Skin of body (tissue), 2 donors: ENCODE measurements around the gene DDX60.

DNA sequence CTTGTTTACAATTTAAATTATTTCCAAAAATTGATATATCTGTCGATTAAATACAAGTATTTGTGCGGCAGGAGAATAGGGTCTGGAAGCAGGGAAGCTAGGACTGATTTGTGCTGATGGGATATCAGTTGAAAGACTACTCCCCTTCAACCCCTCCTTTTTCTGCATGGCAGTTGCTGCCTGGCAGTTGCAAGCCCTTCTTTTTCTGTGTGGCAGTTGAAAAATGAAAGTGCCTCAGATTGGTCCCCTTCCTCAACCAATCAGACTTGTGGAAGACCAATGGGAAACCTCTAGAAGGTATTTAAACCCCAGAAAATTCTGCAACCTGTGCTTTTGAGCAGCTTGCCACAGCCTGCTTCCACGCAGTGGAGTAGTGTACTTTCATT is 1.6 kb upstream of the TMA16 start:
- RAMPAGE, long total RNA = no peak

GRCh38 chr4:165079336-165079787 is 25.7 kb downstream of the TRIM75 start:
- RAMPAGE, long total RNA = no peak

- RAMPAGE, long total RNA = no peak
Observed at GRCh38 chr4:165464344-165464862, 85.6 kb downstream of the CPE start.

GRCh38 chr4:165467587-165467889 is 88.7 kb downstream of the CPE start:
- RAMPAGE, long total RNA = no peak

DNA sequence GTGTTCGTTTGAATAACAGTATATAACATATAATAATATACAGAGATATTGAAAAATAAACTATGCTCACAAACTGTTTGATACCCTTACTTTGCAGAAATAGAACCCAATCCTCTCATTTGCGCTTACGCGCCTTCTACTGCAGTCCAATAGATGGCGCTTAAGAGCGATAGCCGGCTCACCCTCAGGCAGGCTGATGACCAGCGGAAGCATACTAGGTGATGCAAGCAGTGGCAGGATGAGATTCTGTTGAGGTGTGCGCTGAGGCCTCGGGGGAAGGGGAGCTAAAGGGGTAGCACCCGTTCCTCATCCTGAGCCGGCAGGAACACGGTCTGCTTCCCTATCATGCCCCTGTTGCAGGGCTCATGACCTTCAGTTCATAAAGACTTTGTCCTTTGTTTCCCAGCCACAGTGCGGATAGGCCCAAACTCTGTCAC is 628.9 kb downstream of the TLL1 start:
- RAMPAGE, long total RNA = no peak

GRCh38 chr4:166522123-166522354 is 649.0 kb downstream of the TLL1 start:
- RAMPAGE, long total RNA = no peak

- RAMPAGE, long total RNA = no peak
Observed at GRCh38 chr4:168138228-168138588, 45.9 kb downstream of the ANXA10 start.

DNA sequence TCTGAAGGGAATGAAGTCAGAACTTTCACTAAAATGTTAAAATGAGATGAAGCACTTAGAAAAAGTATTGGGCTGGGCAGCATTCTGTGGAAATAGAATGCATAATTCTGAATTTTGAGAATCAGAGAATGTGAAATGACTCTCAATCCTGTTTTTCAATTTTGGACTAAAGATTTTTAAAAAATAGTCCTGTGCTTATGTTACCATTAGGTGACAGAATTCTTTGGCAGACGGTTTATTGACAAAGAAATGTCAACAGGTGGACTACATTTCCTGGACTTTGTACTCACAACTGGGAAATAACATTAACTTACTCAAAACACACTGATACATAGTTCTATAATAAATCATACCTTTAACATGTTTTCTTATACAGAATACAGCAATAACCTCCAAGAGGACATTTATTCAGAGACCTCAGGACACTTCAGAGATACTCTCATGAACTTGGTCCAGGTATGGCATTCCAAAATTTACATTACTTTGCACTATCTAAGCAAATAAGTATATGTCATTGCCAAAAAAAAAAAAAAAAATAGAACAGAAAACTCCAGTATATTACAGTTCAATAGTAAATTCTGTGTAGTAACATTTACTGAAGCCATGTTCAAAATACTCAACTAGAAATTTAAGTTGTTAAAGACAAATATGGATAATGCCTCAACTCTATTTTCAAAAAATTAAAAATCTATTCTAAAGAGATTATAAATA is 72.7 kb downstream of the ANXA10 start:
- RAMPAGE, long total RNA = no peak

DNA sequence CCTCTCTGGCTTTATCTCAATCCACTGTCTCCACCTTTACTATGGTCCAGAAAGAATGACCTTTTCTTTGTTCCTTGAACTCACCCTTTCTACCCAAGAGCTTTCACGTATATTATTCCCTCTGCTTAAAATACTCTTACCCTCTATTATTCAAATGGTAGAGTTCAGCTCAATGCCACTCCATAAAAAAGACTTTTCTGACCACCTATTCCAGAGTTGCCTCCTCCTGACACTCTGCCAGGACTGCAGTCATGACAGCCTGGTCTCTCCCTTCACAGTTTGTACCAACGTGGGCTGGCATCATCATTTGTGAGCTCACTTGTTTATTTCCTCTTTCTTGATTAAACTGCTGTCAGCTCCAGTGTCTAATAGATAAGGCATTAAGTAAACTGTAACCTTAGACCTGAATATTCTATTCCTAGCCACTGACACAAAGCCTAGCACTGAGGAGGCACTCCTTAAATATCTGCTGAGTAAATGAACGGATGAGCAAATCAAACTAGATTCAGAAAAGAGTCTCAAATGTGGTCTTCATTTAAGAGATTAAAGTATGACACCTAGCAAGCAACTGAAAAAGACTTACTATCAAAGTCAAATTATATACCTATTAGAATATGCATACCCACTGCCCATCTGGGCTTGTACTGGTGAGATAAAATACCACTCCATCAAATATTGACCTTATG is 48.7 kb downstream of the DDX60 start:
- RAMPAGE, long total RNA = no peak

DNA sequence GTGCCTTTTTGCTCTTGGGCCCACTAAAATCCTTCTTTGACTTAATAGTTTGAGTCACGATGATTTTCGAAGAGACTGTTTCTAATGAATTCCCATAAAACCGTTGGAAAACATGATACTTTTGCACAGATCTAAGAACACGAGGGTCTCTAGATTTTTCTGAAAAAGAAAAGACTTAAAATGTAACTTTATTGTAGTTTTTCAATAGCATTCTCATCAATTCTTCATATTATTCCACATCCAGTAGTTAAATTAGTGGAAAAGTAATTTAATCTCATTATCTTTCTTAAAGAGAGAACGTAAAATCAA is 35.1 kb downstream of the DDX60 start:
- RAMPAGE, long total RNA = no peak

DNA sequence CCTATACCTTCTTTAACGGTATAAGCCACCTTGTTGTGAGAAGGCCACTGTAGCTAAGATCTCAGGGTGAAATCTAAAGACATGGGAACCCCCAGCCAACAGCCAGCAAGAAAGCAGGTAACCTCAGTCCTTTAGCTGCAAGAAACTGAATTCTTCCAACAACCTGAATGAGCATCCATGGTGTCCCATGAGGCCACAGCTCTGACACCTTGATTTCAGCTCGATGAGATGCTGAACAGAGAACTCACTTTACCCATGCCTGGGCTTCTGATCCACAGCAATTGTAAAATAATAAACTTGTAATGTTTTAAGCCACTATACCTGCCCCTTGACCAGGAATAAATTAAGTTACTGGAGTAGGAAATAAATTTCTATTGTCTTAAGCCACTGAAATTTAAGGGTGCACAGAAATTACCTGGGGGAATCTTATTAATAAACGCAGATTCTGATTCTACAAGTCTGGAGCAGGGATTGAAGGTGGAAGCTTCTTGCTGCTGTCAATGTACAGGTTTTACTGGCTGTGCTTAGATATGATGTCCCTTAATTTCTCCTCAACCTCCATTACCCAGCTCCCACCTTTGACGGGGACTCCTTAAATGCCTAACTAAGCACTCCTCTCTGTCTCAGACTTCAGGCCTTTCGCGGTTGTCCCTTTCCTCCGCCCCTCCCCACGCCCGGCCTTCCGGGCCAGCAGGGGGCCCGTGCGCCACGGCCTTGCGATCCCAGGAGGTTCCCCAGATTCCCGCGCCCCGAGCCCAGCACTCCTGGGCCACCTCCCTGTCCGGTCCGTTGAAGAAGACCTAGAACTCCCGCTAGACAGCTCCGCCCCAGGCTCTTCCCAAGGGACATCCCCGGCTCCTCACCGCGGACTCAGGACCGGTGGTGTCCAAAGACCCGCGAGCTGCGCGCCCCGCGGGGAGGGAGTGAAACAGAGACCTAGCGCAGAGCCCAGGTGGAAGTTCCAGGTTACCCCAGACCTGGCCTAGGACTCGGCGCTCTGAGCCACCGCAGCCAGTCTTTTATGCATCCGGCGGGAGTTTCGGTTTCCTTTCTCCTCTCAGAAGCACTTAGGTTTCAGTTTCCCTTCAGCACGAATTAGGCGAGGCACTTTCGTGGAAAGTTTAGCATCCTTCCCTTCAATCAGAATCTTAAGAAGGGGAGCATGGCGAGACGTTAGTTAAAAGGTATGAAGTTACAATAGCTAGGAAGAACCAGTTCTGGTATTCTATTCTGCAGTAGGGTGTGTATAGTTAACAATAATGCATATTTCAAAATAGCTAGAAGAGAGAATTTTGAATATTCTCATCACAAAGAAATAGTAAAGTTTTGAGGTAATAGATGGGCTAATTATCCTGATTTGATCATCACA is at the start of gene DDX60:
Gene DDX60, minus strand, starts transcription at position 994 of the 1,369 bp plus-strand sequence.
- RAMPAGE, long total RNA = no peak

GRCh38 chr4:168498152-168498694 is 1.4 kb downstream of the PALLD start:
- RAMPAGE, long total RNA = no peak

DNA sequence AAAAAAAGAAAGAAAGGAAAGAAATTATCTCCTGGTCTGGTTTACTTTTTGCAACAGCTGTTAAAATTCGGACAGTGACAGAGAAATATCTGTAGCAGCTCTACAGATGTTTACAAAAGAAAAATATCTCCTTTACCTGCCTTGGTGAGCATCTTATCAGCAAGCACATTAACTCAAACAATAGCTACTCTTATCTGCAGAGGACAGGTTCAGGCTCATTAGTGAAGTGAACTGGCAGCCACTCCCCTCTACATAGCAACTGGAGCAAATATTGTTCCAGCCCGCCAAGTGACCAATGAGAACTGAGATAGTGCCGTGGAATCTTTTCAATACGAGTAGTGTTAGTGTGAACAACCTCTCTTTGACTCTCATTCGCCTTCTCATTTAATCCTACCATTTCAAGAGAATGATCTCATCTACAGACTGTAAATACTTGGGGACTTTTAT is 72.2 kb downstream of the PALLD start:
- RAMPAGE, long total RNA = no peak

GRCh38 chr4:168831020-168831560 is 179.0 kb downstream of the CBR4 start:
- RAMPAGE, long total RNA = no peak

- RAMPAGE, long total RNA = no peak
Observed at GRCh38 chr4:168837800-168838516, 172.1 kb downstream of the CBR4 start.

DNA sequence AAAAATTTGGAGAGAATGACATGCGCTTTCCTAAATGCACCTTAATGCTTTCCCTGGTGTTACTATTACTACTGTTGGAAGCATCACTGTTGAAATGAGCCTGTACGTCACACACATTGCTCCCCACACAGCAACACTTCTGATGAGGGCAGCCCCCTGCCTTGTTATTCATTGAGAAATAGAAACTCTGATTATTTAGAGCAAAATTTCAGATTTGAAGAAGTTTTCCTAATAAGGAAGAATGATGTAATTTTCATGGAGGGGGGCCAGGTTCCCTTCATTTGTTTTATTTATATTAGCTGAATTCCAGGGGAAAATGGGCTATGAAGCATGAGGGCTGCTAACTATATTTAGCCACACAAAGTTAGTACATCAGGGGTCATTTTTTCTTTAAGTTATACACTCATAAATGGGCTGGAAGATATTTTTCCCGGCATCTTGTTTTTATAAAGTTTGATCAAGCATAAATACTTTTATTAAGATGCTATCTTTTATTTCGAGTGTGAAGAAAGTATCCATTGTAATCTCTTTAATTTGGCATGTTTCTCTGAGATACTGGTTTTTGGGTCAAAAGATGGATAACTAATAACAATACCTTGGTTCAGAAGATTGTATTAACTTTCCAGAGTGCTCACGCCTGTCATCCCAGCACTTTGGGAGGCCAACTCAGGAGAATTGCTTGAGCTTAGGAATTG is 152.0 kb downstream of the CBR4 start:
- RAMPAGE, long total RNA = no peak

DNA sequence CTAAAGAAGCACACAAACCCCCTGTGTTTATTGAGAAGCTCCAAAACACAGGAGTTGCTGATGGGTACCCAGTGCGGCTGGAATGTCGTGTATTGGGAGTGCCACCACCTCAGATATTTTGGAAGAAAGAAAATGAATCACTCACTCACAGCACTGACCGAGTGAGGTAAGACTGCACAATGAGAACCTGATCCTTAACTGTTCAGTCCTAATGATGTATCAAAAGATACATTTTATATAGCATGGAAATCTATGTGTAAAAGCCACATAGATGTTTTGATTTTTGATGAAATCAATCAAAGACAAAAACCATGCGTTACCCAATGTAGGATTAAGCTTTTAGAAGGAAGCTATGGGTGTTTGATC is 85.8 kb downstream of the CBR4 start:
- RAMPAGE, long total RNA = no peak

DNA sequence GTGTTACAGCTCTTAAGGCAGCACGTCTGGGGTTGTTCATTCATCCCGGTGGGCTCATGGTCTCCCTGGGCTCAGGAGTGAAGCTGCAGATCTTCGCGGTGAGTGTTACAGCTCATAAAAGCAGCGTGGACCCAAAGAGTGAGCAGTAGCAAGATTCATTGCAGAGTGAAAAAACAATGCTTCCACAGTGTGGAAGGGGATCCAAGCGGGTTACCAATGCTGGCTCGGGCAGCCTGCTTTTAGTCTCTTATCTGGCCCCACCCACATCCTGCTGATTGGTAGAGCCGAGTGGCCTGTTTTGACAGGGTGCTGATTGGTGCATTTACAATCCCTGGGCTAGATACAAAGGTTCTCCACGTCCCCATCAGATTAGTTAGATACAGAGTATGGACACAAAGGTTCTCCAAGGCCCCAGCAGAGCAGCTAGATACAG is 24.9 kb upstream of the CBR4 start:
- RAMPAGE, long total RNA = no peak

DNA sequence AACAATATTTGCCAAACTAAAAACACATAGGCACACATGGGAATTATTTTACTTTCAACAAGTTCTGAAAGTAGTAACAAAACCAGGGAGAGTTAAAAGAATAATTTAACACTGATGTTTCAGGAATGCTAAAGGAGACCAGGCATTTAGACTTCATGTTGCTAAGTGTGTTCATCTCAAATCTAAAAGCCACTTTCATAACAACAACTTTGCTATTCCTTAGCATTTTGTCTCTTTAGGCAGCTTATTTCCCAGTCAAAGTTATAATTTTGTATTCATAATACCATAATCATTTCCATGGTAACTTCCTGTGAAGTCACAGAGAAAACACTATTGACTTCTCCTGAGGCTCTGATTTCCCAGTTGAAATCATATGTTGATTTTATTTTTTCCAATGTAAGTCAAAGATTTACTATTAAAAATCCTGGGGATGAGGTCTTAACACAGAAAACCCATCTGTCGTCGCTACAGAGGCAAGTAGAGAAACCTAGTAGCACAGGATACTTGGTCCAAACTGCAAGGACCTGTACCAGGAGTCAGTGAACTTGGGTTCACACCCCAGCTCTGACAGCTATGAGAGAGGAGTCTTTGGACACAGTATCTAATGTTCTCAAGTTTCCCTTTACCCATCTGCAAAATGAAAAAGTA is 69.2 kb downstream of the SH3RF1 start:
- RAMPAGE, long total RNA = no peak

- RAMPAGE, long total RNA = no peak
Observed at GRCh38 chr4:169238052-169238792, 32.5 kb downstream of the SH3RF1 start.